Kidney (tissue), 2 donors: ENCODE measurements around a stretch of chr9.

- PRO-cap, result bidirectional peak, plus-strand start at chr9:69131993, minus-strand start at chr9:69131812
- RRBS, result no CpG with 5 or more reads among the region's 2 CpGs
These were observed 42.4 kb upstream of the TJP2 start for GRCh38 chr9:69131591-69132221.

GRCh38 chr9:69207338-69207914 lies 33.3 kb downstream of the TJP2 start:
- PRO-cap, result no peak
- RRBS, result no CpG with 5 or more reads among the region's 7 CpGs

- PRO-cap, result no peak
- RRBS, result no CpG with 5 or more reads among the region's 7 CpGs
These were observed 53.7 kb downstream of the TJP2 start for GRCh38 chr9:69227711-69228328.

- PRO-cap, result no peak
- RRBS, result 49% methylated on average over 4 of the region's 5 CpGs
These were observed 1.3 kb downstream of the ENTREP1 start for GRCh38 chr9:69326305-69326729.

- PRO-cap, result no peak
- RRBS, result no CpG with 5 or more reads among the region's 10 CpGs
These were observed 72.4 kb downstream of the ENTREP1 start for GRCh38 chr9:69397249-69397927.

DNA sequence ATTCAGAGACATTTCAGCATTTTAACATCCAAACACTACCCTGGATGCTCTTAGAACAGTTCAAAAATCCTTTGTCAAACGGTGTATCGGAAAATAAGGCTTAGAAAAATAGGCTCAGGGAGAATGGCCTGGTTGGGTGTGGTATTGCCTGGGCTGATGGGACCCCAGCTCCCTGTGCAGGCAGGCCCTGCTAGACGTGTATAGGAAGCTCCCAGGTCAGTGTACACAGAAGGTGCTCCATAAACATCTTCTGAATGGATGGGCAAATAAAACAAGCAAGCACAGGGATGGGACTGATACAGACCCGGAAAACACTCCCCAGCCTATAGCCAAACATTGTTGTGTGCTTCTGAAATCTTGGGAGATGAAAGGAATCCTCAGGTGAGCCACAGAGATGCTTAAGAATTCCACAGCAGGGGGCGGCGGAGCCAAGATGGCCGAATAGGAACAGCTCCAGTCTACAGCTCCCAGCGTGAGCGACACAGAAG lies 151.7 kb downstream of the ENTREP1 start:
- PRO-cap, result no peak
- RRBS, result no CpG with 5 or more reads among the region's 9 CpGs

- PRO-cap, result no peak
- RRBS, result 39% methylated on average over 5 of the region's 10 CpGs
These were observed 897 bp downstream of the APBA1 start for GRCh38 chr9:69671262-69671685.

DNA sequence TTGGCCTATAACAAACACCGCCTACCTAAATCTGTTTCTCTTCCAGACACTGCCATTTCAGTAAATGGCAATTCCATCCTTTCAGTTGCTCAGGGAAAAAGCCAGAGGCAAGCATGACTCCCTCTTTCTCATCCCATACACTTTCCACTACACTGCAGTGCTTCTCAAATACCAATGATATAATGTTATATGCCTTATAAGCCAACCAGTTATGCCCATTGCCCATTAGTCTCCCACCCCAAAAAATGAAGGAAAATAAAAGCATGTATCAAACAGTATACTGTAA lies 18.6 kb downstream of the PTAR1 start:
- PRO-cap, result no peak
- RRBS, result no CpG with 5 or more reads among the region's 1 CpG

DNA sequence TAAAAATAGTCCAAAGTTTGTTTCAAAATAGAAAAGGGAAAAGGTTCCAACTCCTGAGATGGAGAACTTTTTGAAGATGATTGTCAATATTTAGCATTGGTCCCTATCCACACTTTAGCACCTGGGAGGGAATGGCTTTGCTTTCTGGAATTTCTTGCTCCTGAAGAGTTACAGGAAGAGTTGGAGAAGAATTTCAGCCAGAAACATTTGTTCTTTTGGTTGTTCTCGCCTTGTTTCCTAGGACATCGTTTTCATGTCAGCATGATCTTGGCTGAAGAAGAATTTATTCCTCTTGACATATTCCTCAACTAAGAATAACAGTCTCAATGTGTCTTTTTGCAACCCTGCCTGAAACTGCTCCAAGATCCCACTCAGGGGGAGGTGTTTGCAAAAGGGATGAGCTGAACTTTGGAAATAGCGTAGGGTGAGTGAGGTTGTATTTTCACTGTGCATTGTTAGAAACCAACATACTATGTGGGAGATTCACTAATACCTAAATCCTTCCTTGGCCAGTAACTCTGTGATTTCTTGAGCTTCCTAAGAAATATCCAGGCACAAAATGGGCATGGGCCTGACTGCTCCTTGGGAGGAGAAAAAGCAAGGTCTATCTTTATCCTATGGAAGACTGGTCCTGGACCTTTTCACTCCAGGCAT lies 26.1 kb downstream of the MAMDC2 start:
- PRO-cap, result no peak
- RRBS, result no CpG with 5 or more reads among the region's 3 CpGs

GRCh38 chr9:70120836-70121487 lies 77.3 kb downstream of the MAMDC2 start:
- PRO-cap, result no peak
- RRBS, result no CpG with 5 or more reads among the region's 5 CpGs

DNA sequence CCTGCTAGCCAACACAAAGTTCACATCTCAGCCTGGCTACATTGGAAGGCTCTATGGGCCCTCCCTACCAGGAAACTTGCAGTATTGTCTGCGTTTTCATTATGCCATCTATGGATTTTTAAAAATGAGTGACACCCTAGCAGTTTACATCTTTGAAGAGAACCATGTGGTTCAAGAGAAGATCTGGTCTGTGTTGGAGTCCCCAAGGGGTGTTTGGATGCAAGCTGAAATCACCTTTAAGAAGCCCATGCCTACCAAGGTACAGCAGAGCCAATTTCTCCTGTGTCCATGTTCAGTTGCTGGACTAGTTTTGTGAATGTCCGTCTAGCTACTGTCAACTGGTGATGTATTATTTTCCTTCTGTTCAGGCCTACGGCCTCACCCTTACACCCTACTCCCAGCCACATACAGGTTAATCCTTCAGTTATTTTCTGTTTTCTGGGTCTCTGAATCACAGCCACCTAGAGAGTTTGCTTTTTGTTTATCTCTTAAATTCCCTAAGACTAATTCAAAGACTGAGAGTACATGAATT lies 100.0 kb downstream of the MAMDC2 start:
- PRO-cap, result no peak
- RRBS, result no CpG with 5 or more reads among the region's 3 CpGs

DNA sequence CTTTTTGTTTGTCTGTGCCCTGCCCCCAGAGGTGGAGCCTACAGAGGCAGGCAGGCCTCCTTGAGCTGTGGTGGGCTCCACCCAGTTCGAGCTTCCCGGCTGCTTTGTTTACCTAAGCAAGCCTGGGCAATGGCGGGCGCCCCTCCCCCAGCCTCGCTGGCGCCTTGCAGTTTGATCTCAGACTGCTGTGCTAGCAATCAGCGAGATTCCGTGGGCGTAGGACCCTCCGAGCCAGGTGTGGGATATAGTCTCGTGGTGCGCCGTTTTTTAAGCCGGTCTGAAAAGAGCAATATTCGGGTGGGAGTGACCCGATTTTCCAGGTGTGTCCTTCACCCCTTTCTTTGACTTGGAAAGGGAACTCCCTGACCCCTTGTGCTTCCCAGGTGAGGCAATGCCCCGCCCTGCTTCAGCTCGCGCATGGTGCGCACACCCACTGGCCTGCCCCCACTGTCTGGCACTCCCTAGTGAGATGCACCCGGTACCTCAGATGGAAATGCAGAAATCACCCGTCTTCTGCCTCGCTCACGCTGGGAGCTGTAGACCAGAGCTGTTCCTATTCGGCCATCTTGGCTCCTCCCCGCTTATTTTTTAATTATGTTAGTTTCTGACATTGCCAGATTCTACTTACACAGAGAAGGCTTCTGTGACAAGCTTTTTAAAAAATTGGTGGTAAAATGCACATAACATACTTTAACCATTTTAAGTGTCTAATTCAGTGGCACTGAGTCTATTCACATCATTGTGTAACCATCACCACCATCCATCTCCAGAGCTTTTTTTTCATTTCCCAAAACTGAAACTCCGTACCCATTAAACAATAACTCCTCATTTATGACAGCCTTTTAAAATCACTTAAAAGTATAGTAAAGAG lies 54.0 kb upstream of the SMC5 start:
- PRO-cap, result no peak
- RRBS, result no CpG with 5 or more reads among the region's 27 CpGs

DNA sequence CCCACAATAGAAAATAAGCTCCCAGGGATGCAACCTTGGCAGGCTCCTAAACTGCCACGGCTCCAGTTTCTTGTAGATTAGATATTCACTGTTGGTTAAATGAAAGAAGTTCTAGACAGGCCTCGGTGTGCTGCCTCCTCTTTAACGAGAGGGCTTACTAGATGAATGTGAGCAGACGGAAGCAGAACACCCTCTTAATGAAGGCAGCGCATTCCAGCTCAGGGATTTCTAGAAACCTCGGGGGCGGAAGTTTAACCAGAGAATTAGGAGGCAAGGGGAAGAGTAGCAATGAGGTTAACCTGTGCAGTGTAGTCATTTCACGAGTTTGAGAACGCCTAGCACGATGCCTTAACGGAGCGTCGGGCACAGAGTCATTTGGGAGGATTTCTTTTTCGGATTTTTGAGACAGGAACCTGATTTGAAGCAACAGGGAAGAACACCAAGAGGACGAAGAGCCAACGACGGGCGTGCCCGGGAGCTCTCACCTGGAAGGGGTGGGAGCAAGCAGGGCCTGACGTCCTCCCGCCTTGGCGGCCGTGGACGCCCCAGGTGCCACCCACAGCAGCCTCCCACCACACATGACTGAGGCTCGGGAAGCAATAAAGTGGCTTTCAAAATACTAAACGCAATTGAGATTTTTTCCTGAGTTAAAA lies 555 bp upstream of the SMC5 start:
- PRO-cap, result bidirectional peak, plus-strand start at position 160 of the sequence, minus-strand start at position 199 of the sequence; bidirectional peak, plus-strand start at position 474 of the sequence, minus-strand start at position 449 of the sequence
- RRBS, result no CpG with 5 or more reads among the region's 26 CpGs

DNA sequence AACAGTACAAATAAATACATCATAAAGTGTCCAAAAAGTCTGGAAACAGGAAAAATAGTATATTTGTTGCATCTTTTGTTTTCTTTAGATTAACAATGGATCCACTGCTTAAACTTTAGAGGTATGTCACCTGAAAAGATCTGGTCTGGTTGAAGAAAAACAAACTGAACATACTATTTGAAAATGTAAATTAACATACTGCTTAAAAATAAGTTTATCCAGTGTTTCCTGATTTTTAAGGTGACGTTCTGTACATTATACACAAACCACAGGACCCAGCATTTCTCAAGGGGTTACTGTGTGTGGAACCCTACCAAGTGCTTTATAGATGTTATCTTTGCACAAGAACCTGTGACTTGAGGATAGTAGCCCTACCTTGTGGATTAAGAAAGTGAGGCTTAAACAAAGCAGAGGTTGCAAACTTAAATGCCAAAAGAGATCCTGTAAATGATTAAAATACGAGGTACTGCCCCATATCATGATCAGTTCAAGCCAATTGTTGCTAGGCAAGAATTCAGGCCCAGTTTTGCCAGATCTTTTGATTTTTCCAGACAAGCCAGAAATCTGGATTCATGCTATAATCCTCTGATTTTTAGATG lies 4.7 kb downstream of the KLF9 start:
- PRO-cap, result unidirectional peak, minus-strand start at position 114 of the sequence
- RRBS, result no CpG with 5 or more reads among the region's 2 CpGs

DNA sequence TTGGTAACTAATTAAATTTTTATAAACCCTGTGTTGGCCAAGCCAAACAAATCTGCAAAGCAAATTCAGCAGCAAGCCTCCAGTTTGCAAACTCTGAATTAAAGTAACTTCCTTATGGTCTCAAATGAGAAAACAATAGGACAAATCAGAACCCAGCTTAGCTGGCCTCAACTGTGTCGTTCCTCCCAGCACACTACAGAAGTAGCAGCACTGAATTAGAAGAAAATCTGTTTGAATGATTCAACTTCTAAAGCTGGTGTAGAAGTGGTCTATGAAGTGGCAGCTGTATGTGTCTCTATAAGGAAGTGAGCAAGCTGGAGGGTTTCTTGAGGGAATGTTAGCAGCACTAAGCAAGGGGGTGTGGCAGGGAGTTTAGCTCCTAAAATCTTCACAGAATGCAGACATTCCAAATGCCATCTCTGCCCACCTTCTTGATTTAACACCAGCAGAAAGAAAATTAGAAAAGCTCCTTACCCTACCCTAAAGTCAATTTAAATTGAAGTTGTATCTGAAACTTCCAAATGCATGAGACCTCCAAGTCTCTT lies 4.1 kb downstream of the KLF9 start:
- PRO-cap, result bidirectional peak, plus-strand start at position 250 of the sequence, minus-strand start at position 195 of the sequence
- RRBS, result no CpG with 5 or more reads among the region's 1 CpG

DNA sequence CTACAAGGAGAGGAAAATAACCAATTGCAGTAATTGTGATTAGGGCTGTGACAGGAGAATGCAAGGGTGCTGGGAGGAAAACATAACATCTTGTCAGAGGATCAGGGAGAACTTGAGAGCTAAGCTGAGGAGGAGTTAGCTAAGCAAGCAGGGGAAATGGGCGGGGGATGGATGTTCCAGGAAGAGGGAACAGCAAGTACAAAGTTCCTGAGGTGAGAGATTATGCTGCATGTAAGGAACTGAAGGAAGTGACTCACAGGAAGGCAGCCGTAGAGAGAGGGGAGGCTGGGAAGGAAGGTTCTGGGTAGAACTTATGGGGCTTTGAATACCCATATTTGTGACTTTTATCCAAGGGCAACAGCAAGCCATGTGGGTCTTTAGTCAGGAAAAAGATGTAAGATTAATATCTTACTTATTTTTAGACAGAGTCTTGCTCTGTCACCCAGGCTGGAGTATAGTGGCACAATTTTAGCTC lies 24.1 kb upstream of the KLF9 start:
- PRO-cap, result bidirectional peak, plus-strand start at position 272 of the sequence, minus-strand start at position 114 of the sequence
- RRBS, result no CpG with 5 or more reads among the region's 2 CpGs

DNA sequence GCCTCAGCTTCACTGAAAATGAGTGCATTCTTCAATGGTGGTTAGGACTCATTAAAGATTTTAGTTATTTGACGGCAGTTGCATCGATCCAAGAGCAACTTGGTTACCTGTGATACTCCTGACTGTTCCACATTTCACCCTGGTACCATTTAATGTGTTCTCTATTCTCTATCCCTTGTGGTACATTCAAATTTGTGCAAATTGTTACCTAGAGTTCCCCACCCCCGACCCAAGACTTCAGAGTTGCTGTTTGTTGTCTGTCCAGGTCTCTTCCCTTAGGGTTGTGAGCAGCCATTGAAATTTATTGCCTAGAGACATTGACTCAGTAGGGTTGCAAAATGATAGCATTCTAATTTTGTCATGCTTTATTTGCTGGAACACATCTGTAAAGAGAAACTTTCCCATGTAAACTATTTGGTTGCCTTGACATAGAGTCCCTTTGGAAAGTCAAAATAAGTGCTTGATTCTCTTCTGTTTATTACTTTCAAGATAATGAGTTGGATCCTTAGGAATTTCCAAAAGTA lies 91.6 kb upstream of the KLF9 start:
- PRO-cap, result no peak
- RRBS, result no CpG with 5 or more reads among the region's 3 CpGs

GRCh38 chr9:70609498-70609870 lies 195.0 kb upstream of the KLF9 start:
- PRO-cap, result no peak
- RRBS, result no CpG with 5 or more reads among the region's 3 CpGs

GRCh38 chr9:71685606-71686596 lies 82.4 kb downstream of the CEMIP2 start:
- PRO-cap, result no peak
- RRBS, result no CpG with 5 or more reads among the region's 7 CpGs

DNA sequence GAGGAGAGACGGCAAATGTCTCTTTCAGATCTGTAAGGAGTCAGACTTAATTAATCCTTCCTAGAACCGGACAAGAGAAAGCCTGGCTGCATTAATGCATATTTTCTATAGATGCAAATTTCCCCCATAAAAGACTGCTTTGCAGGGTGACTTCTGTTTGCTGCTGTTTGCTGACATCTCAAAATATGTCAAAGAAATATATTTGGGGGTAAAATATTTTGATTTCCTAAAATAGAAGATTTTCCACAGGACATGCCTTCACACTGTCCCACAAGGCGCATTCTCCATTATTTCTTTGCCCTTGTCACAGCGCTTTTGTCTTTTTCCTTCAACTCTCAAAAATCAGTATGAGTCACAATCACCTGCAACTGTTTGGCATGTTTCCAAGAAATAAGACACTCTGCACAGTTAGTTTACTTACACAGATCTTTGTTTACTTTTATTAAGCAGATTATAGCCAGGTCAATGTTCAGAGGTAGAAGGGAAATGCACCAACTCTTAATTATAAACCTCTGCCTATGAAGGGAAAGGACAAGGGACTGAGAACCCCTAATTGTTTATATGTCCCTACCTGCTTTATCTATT lies 9.6 kb downstream of the CEMIP2 start:
- PRO-cap, result no peak
- RRBS, result no CpG with 5 or more reads among the region's 4 CpGs